Endometrial microvascular endothelial cells (primary cell): ENCODE data around the gene MCAM.

GRCh38 chr11:119007774-119008229, 9.9 kb downstream of the CENATAC start:
- RAMPAGE, long total RNA: no peak

DNA sequence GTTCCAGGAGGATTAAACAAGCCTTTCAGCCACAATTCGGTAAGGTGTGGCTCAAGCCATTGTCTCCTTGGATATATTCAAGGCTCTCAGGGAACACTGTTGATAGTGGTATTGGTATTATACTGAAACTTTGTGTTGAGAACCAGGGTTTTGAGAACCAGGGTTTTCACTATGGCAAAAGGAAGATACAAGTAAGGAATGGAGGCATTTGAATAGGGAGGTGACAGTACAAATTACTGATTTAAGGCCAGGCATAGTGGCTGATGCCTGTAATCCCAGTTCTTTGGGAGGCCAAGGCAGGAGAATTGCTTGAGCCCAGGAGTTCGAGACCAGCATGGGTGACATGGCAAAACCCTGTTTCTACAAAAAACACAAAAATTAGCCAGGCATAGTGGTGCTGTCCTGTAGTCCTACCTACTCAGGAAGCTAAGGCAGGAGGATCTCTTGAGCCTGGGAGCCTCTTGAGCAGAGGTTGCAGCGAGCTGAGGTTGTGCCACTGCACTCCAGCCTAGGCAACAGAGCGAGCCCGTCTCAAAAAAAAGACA, 8.5 kb downstream of the RPS25 start:
- RAMPAGE, long total RNA: no peak

DNA sequence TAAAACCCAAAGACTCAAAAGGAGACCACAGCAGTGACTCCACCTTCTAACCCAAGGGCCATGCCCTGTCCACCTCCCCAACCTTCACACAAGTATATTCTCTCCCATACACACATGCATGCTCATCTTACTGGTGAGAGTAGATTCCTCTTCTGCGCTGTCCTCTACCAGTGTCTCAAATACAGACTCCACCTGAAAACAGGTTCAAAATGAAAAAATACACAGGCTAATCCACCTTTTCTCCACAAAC, 7.4 kb downstream of the HYOU1 start:
- RAMPAGE, long total RNA: no peak

DNA sequence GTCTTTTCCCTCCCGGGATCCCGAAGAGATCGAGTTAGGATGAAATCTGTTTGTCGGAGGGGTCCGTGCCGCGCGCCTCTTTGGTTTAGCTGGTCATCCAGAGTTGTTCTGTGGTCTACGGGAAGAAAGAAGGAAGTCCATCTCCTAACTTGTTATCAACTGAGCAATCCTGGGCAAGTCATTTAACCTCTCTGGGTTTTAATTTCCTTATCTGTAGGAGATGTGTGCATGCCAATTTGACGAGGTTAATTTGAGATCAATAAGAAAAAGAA, 348 bp downstream of the VPS11 start:
- RAMPAGE, long total RNA: no peak

- RAMPAGE, long total RNA: no peak
Observed at GRCh38 chr11:119108201-119109264, 1.4 kb downstream of the C2CD2L start.

GRCh38 chr11:119316737-119317953, at the start of gene MCAM:
MCAM (minus strand) TSS chr11:119317130.
- RAMPAGE, long total RNA: start-site peak on the minus strand at chr11:119317107-119317134, 904 and 672 reads in 2 replicates

GRCh38 chr11:119320564-119321475, 3.9 kb upstream of the MCAM start:
- RAMPAGE, long total RNA: no peak

DNA sequence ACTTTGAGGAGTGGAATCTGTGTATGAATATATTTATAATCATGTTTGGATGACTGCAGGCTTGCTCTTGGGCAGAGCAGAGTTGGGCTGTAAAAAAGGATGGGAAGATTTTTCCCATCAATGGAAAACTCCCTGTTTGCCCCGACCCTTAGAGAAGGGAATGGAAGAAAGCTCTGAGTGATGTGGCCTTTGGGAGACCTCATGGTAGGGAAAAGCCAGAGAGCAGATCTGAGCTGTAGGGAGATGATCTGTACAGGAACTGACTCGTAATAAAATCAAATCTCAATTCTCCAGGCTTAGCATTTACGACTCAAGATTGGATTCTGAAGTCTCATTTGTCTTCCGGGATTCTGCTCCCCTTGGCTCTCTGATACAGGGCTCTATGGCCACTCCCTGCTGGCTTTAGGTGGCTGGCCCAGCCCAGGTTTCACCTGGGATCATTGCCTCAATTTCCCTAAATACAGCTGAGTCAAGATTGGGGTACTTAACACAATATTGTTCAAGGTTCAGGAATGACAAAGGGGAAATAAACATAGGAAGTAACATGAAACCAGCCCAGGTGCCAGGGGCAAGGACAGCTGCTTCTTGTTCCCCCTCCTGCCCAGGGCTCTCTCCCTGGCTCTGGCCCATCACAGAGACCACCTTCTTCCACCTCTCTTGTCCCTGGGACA, 38.3 kb upstream of the THY1 start:
- RAMPAGE, long total RNA: no peak

DNA sequence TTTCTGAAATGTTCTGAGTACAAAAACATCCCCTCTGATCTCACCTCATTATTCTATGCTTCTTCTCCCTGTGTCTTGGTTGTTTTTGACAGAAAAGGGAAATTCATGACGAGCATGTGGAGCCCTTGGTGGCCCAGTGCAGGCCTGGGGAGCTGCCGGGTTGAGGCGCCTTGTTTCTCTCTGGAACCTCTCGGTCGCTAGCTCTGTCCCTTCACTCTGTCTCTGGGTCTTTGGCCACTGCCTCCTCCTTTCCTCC, 63.0 kb upstream of the THY1 start:
- RAMPAGE, long total RNA: no peak

- RAMPAGE, long total RNA: no peak
Observed at GRCh38 chr11:119590610-119591704, 138.0 kb downstream of the NECTIN1 start.

DNA sequence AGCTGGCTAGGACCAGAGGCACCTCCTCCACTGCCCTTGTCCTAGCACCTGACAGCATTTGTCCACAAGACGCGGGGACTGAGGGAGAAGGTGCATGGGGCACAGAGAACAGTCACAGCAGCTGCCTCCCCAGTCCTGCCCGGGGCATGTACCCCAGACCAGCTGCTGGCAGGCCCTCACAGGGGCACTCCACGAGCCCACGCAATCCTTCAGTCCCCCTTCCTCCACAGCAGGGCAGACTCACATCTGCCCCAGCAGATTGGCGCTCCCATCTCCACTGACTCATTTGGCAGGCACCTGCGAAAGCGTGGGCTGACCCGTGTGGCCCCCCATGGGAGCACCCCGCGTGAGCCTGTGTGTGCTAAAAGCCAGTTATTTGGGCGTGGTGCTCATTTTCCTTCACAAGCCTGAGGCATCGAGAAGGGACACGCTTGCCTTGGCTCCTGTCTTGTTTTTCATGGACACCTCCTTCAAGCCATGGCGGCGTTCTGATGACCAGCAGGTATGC, 8.8 kb downstream of the NECTIN1 start:
- RAMPAGE, long total RNA: no peak

DNA sequence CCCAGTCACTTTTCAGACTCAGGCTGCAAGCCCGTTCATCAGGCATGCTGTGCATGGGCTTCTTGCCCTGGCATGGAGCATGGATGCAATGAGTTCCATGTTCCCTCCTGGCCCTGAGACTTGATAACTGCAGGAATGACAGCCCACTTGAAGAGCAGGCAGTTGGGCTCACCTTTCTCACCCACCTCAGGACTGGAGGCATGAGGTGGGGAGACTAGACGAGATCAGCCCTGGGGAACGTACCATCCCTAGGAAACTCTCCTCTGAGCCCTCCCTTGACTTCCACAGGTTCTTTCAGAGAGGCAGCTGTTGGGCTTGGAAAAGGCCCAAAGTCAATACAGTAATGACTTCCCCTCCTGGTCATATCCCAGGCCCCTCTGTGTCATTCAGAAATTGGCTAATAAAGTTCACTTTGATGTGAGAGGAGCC, 5.7 kb upstream of the NECTIN1 start:
- RAMPAGE, long total RNA: no peak

DNA sequence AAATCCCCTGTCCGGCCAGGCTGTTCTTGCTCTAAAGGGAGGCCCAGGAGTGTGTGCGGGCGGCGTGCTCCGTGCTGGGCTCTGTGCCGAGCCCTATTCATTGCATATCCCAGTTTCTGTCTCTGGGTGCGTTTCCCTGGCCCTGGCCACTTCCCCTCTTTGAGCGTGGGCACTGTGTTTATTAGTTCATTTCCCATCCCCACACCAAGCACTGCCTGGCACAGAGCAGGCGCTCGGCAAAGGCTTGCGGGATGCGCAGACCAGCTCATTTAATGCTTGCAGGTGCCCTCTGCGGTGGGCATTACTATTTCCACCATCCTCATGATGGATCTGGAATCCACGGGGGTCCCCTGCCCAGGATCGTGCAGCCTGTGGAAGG, 31.6 kb upstream of the TRIM29 start:
- RAMPAGE, long total RNA: no peak

GRCh38 chr11:120182766-120183227, 28.0 kb upstream of the OAF start:
- RAMPAGE, long total RNA: no peak

DNA sequence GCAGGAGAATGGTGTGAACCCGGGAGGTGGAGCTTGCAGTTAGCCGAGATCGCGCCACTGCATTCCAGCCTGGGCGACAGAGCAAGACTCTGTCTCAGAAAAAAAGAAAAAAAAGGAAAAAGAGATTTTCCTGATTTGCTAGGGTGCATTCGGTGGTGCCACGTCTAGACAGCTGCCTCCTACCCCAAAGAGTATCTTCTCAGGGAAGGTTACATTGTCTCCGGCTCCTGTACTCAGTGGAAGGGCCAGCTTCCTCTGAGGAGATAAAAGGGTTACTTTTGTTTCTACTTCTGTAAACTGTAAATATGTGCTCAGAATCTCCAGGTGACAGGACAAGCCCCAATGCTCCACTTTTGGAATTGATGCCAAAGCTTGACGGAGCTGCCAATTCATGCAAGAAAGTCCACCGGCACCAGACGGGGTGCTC, 18.2 kb upstream of the OAF start:
- RAMPAGE, long total RNA: no peak

- RAMPAGE, long total RNA: no peak
Observed at GRCh38 chr11:120212598-120213209, 1.9 kb downstream of the OAF start.

DNA sequence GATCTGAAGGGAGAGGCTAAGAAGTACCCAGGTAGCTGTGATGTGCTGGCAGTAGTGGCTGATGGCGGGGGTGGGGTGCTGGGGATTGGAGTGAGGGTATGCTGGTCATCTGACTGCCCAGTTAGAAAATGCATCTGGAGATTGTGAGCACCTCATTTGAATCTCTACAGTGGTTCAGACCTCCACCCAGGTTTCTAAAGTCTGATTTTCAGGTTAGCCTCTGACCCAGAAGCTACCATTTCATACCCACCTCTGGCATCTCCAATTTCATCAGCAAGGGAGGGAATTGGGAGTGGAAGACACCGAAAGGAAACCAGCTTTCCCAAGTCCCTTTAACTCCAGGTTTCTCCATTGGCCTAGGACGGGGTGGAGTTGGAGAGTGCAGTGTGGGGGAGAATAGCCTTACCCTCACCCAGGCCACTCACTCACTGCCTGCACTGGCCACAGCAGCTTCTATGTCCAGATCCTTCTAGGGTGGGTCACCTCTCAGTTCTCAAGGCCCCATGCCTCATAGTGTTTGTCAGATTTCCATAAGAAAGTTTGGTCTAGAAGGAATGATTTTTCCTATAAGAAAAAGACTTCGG, 2.5 kb downstream of the OAF start:
- RAMPAGE, long total RNA: no peak

DNA sequence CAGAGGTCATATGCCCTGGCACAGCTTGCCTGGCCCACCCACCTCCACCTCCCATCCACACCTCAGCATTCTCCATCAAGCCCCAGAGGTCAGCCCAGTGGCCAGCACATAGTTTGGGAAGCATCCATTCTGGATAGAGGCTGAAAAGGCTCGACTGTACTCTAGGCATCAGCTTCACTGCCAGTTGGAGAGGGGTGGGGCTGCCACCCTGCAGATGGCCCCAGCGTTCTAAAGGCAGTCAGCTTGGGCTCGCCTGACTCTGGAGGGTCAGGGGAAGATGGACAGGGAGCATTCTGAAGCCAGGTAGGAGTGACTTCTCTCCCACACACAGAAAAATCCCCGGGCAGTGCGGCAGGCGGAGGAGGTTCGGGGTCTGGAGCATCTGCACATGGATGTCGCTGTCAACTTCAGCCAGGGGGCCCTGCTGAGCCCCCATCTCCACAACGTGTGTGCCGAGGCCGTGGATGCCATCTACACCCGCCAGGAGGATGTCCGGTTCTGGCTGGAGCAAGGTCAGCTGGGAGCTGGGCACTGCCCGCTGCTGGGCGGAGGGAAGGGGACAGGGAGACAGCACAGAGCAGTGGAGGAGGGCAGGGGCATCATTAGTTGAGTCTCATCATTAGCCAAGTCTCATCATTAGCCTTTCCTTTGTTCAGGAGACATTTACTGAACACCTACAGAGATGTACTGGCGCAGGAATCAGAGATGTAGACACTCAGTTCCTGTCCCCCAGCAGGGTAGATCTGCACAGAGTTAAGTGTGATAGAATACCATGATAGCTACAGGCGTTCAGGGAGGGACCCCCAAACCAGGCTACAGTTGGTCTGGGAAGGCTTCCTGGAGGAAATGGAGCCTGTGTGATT, 13.2 kb upstream of the POU2F3 start:
- RAMPAGE, long total RNA: no peak

DNA sequence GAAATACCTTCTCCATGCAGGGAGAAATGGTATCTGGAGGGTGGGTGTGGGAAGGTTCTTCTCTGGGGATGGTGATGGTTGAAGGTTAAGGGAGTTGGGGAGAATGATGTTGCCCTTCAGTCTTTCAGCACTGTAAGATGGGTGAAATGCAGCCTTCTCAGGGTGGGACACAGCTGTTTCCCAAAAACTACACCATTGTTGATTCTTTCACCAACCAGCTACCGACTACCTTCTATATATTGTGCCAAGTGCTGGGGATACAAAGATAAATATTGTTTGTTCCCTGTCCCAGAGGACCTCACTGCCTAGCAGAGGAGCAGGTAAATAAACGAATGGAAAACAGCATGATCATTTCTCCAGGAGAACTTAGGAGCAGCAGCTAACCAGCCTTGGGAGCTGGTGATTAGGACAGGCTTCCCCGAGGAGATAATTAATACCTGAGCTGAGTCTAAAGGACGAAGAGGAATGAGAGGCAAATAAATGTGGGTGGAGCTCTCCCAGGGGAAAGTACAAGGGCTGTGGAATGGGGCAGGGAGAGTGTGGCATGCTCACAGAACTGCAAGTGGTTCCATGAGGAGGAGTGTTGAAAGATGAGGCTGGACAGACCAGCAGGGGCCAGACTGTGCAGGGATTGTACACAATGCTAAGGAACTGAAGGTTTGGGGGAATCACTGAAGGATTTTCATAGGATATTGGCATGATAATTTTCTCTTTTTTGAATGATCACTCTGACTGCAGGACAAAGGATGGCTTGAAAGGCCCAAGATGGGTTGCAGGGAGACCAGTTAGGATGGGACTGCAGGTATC, 14.3 kb upstream of the TLCD5 start:
- RAMPAGE, long total RNA: no peak

GRCh38 chr11:120325943-120326231, 788 bp downstream of the TLCD5 start:
- RAMPAGE, long total RNA: no peak